Measurements from ENCODE around the gene XCL1.

DNA sequence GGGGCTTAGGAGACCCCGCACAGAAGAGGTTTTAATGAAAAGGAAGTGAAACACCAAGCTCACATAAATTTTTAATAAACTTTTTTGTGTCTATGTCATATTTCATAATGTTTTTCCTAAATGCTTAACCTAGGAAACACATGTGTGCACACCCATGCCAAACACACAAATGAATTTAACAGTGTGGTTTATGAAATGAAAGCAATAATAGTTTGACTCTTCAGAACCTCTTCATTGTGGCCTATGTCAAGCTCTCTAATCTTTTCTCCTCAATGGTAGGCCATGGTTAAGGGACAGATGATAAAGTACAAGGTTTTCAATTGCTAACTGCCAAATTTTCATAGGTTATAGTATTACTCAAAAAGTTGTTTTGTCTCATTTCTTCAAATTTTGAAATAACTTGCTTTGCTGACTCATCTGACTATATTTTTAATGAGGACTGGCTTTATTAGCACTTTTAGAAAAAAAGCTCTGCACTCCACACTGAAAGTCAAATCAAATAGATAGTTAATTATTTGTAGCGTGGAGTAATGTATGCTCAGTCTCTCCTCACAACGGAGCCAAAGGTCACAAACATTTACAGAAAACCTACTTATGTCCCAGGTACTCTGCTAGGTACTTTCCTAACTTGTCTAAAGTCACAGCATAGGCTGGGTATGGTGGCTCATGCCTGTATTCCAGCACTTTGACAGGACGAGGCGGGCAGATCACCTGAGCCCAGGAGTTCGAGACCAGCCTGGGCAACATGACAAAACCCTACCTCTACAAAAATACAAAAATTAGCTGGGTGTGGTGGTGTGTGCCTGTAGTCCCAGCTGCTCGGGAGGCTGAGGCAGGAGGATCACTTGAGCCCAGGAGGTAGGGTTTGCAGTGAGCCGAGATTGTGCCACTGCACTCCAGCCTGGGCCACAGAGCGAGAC, 3.0 kb upstream of the ADCY10 start:
- PRO-cap, 2 experiments: no peak in any of the 2 experiments

DNA sequence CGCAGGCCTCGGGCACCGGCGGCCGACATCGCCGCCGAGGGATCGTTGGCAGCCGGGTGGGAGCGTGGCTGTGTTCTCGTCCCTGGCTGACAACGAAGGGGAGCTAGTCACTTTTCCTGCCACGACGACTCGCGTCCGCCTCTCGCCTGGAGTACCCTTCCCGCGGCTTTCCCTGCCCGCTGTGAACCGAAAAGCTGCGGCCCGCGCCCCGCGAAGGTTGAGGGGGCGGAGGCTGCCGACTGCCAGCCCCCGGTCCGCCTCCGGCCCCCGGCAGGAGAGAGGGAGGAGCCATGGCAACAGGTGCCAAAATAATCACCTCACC, 709 bp upstream of the DCAF6 start:
- PRO-cap, 2 experiments: peak in 1 of 2 experiments; most common minus-strand start position 183 of the sequence (in 1)

- PRO-cap, 2 experiments: no peak in any of the 2 experiments
Measured at GRCh38 chr1:167965876-167966607, 29.2 kb upstream of the MPC2 start.

DNA sequence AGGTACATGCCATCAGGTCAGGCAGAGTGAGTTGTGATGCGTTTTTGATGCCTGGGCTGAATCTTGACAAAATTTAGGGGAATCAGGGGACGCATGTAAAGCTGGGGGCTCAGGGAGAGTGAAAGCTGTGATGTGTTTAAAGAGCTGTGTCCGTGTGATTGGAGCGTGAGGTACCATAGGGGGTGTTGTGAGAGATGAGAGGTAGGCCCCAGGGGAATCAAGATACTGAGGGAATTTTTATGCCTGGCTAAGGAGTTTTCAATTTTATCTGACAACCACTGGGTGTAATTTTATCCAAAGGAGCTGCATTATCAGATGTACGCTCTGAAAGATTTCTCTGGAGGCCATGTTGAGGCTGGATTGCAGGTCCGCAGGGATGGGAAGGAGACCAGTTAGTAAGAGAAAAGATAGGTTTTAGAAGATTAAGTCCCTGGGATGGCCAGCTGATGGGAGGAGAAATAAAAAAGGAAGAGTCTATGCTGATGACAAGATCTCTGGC, 1.1 kb downstream of the TIPRL start:
- PRO-cap, 2 experiments: peak in 1 of 2 experiments; most common plus-strand start position 327 of the sequence (in 1); most common minus-strand start position 227 of the sequence (in 1)

DNA sequence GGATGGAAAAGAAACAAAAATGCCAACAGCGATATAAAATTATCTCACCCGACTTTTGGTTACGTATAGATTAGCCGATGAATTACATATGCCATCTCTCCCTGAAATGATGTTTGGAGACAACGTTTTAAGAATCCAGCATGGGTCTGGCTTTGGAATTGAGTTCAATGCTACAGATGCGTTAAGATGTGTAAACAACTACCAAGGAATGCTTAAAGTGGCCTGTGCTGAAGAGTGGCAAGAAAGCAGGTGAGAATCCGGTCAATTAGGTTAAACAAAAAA, 5.0 kb downstream of the TIPRL start:
- PRO-cap, 2 experiments: no peak in any of the 2 experiments

DNA sequence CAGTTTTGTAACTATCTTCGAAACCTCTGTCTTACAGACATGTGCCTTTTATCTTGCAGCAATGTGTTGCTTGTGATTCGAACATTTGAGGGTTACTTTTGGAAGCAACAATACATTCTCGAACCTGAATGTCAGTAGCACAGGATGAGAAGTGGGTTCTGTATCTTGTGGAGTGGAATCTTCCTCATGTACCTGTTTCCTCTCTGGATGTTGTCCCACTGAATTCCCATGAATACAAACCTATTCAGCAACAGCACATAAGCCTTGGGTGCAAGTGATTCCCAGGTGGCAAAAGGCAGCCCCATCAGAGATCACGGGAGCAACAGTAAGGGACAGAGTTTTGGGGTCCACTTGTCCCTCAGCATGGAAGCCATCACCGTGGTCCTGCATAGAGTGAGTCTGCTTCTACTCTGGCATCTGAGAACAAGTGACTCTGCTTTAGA, 16.8 kb downstream of the SFT2D2 start:
- PRO-cap, 2 experiments: no peak in any of the 2 experiments

DNA sequence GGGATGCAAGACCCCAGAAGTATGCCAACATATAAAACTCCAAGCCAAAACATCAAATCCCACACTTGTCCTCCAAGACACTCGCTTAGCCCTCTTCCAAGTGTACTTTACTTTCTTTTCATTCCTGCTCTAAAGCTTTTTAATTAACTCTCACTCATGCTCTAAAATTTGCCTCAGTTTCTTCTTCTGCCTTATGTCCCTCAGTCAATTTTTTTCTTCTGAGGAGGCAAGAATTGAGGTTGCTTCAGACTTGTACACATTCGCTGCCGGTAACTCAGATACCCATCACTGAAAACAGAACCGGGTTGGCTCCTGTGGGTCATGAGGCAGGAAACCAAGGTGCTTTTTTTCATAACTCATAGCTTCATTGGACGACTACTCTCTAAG, 82.1 kb downstream of the TBX19 start:
- PRO-cap, 2 experiments: no peak in any of the 2 experiments

GRCh38 chr1:168387048-168387762, 106.5 kb downstream of the TBX19 start:
- PRO-cap, 2 experiments: peak in 1 of 2 experiments; most common plus-strand start chr1:168387372 (in 1)

DNA sequence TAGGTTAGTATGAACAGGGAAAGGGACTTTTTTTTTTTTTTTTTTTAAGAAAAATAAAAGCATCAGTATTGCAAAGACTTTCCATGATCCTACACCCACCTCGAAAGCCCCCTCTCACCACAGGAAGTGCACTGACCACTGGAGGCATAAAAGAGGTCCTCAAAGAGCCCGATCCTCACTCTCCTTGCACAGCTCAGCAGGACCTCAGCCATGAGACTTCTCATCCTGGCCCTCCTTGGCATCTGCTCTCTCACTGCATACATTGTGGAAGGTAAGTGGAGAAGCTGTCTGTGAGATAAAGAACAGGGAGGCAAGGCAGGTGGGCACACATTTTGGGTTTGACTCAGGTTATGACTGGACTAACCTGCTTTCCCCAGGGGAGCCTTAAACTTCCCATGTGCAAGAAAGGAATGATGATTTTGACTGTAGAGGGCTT, at the start of gene XCL1:
Gene XCL1 (plus strand): TSS at position 178 of the 436 bp plus-strand sequence.
- PRO-cap, 2 experiments: no peak in any of the 2 experiments

DNA sequence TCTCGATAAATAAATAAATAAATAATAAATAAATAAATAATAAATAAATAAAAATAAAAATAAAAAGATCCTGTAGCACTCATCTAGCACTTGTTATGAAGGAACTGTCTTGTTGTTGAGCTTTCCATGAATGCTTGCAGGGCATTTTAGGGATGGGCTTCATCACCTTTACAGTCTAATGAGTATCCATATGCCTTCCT, 24.3 kb downstream of the XCL1 start:
- PRO-cap, 2 experiments: no peak in any of the 2 experiments

GRCh38 chr1:168607798-168608366, 31.5 kb downstream of the XCL1 start:
- PRO-cap, 2 experiments: no peak in any of the 2 experiments

DNA sequence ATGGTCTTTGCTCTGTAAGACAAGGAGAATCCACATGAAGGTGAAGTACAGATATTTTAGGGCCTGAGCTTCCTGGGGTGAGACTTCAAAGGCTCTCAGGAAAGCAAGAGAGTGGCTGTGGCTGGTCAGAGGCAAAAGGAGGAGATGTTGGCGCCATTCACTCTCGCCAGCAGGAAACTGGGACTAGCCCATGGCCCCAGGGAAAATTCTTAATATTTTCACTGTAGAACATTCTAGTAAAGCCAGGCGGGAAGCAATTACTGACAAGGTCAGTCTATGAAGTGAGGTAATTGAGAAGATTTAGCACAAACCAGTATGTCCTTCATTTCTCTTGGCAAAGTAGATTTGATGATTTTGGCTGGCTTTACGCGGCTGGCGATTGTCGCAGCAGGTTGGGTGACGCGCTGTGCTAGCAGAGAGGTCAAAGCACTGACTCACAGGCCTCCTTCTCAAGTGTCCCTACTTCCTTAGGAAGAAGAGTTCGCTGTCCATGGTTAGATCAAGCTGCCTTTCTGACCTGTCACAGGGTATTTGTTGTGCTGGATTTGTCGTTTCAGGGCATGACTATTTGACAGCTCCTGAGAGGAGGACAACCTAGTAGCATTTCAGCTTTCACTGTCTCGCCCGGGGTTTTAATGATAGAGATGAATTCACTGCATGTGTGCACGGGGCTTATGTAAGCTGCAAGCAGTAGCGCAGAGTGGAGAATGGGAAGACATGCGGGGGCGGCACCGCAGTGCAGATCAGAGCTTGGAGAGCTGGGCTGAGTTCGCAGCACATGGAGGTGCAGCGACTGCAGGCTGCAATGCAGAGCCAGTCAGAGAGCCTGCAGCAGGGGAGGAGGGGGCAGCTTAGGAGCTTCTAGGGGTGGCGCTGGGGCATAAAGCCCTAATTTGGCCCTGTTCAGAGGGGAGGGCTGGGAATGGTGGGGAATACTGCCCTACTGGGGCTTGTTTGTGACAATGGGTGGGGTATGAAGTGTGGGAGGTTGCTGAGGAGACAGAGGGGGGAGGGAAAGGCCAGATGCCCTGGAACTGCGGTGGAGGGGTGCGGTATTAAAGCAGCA, 32.8 kb downstream of the XCL1 start:
- PRO-cap, 2 experiments: no peak in any of the 2 experiments

GRCh38 chr1:169019684-169020152, 86.8 kb upstream of the ATP1B1 start:
- PRO-cap, 2 experiments: no peak in any of the 2 experiments

GRCh38 chr1:169046709-169047052, 59.8 kb upstream of the ATP1B1 start:
- PRO-cap, 2 experiments: no peak in any of the 2 experiments

DNA sequence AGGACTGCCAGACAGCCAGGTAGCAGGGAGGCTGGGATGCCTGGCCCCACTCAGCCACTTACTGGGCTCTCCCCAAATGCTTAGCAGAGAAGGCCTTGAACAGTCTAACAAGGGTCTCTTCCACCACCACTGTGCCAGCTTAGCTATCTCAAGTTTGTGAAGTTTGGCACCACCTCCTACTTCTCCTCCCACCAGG, 59.5 kb upstream of the ATP1B1 start:
- PRO-cap, 2 experiments: no peak in any of the 2 experiments

DNA sequence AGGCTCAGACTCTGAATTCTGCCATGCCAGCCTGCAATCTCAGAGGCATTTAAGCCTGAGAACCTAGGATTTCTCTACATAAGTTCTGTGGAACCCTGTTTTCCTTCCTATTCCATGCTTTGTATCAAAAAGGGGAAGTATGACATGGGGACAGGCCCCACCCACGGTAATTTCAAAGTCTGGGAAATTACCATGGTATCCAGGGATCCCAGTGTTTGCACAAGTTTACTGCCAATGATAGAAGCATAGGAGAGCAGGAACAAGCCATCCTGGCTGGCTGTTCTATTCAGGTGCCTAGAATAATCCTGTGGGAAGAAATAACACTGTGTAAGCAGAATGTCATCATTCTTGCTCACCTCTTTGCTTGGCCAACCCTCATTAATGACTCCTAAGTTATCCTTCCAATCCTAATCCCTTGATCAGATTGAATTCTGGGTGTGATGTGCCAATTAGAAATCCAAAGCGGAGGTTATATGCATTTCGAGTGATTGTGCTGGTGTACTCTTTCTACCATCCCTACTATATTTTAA, 53.7 kb upstream of the ATP1B1 start:
- PRO-cap, 2 experiments: no peak in any of the 2 experiments

DNA sequence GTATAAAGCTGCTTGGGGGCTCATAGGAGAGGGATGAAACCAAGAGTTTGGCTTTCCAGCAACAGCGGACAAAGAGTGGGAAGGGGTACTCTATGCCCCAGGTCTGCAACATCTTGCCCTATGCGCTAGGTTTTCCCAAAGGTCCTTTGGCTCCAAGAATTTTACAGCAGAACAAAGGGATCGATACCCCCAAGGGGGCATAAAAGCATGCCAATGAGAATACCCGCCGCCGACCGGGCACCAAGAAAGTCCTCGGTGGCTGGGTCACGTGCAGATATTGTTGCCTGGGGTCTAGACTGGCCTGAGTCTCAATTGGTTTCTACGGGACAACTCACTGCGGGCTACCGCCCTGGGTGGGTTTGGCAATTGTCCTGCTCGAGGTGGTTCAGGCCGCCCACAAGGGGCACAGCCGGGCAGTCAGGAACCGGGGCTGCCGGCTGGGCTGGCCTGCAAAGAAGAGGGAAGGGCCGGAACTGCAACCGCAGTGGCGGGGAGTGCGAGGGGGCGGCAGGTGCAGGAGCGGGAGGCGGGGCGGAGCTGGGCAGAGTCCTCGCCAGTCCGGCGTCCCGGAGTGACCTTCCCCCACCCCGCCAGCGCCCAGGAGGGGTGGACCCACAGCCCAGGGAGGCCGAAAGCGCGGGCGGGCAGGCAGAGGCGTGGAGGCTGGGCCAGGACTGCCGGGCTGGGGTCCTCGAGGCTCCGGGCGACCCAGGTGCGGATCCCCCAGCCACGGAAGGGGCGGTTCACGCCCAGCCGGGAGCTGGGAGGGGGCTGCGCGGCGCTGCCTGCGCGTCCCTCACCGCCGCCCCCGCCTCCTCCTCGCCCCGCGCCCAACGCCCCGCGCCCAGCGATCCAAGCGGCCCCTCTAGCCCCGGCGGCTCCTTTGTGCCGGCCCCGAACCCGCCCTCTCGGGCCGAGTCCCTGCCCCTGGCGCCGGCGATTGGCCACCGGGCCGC, 907 bp upstream of the ATP1B1 start:
- PRO-cap, 2 experiments: peak in 2 of 2 experiments; most common plus-strand start position 651 of the sequence (in 1); most common minus-strand start position 458 of the sequence (in 1)

GRCh38 chr1:169426972-169427328, 324 bp downstream of the CCDC181 start:
- PRO-cap, 2 experiments: no peak in any of the 2 experiments

- PRO-cap, 2 experiments: no peak in any of the 2 experiments
Measured at GRCh38 chr1:169836897-169837292, 42.1 kb downstream of the C1orf112 start.

DNA sequence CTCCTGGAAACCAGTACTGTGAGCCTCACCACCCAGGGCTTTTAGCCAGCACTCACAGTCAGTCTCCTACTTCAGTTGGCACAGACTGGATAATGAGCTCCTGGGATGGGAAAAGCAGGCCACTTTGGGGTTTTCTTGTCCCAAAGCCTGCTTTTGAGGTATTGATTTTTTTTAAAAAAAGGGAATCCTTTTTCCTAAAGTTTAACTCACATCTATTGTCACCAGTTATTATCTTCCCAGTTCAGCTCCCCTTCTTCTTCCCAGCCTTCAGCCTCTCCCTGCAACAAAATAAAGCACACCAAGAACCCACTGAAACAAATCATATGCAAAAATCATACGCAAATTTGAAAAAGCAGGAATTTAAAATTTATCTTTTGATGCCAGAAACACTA, 40.2 kb downstream of the SCYL3 start:
- PRO-cap, 2 experiments: no peak in any of the 2 experiments